Metastatic Lung Carcinoma in the Adrenal Gland (tissue), 1 donor: ENCODE measurements around a stretch of chr2.

DNA sequence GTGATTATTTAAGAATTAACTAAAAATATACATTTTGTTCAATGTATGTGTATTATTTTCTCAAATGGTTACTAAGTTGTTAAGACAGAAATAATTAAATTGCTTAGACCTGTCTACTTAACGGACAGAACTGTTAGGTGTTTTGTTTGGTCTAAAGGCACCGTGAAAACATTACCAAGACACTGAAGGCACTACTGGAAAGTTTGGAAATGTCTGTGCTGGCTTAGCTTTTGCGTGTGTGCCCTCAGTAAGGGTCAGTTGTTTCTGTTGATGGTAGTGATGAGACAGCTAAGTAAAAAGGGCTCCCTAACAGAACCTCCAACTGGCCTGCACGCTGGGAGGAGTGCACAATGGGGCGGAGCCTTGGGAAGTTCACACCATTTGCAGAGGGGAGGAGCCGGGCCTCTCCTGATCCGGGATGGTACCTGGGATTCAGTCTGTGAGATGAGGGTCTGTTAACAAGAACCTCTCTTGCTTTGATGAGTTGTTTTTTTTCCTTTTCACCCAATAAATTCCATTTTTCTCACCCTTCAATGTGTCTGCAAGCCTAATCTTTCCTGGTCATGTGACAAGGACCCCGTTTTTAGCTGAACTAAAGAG lies 368.6 kb downstream of the PARD3B start:
- PRO-cap, result no peak

DNA sequence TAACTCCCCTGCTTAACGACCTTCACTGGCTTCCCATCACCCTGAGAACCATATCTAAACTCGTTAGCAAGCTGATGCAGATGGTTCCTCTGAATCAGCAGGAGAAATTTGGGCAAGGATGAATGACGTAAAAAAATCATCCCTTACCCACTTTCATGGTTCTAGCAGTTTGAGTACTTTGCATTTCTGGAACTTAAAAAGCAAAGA lies 422.1 kb downstream of the PARD3B start:
- PRO-cap, result no peak

GRCh38 chr2:205076630-205077570 lies 531.6 kb downstream of the PARD3B start:
- PRO-cap, result no peak

- PRO-cap, result no peak
These were observed 307.1 kb upstream of the NRP2 start for GRCh38 chr2:205375123-205375729.

DNA sequence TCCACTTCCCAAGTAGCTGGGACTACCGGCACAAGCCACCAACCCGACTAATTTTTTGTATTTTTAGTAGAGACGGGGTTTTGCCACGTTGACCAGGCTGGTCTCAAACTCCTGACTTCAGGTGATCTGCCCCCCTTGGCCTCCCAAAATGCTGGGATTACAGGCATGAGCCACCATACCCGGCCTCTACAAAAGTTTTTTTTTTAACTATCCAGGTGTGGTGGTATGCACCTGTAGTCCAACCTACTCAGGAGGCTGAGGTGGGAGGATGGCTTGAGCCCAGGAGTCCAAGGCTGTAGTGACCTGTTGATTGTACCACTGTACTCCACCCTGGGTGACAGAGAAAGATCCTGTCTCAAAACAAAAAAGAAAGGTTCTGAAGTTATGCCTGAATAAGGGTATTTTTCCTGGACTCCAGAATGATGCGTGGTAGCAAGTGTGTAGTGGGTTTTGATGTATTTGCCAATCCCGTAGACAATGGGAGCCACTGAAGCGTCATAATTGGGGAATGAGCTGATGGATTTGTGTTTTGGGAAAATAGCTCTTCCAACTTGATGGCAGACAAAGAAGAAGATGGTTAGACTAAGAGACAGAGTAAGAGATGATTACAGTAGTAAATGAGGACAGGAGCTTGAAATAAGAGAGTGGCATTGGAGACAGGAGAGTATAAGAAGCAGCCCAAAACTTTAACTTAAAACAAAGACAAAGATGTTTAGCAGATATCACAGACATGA lies 238.0 kb upstream of the NRP2 start:
- PRO-cap, result no peak

DNA sequence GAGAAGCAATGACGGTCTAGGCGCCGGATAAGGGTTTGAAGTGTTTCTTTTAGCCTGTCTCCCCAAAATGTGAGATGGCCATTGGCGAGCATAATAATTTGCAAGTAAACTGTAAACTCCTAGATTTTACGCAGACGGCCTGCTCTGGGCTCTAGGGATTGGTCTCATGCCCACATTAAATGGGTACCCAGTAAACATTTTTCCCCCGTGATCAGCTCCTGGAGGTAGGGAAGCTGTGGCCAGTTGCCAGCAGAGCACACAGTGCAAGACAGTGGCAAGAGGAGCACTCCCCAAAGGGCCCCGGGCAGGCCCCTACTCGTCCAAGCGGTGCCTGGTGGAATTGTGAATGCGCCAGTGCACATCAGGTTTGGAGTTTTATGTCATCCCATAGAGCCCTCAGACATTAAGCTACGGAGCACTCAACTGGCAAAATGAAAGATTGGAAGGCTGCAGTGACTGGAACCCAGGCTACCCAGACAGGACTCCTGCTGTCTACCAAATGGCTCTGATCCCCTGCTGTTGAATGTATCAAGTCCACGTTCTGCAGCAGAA lies 5.0 kb downstream of the NRP2 start:
- PRO-cap, result no peak

DNA sequence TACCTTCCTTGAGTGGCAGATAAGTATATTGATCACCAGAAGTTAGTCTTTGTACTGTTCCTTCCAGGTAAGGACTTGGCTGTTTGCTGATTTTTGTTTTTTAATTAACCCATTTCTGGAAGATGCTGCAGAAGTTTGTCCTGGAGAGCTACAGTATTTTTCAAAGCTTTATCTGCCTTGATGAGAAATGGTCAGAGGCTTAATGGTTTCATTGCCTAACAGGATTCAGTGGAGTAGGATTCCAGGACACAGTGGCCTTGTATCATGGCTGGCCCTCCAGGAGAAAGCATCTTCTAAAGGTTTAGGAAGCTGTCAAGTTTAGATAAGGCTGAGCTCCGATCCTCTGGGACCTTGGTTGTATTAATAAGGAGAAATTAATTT lies 6.0 kb downstream of the NRP2 start:
- PRO-cap, result no peak

- PRO-cap, result no peak
These were observed 14.9 kb downstream of the NRP2 start for GRCh38 chr2:205696802-205697920.

- PRO-cap, result no peak
These were observed 16.6 kb downstream of the NRP2 start for GRCh38 chr2:205698851-205699309.

GRCh38 chr2:205700099-205700600 lies 17.8 kb downstream of the NRP2 start:
- PRO-cap, result no peak

DNA sequence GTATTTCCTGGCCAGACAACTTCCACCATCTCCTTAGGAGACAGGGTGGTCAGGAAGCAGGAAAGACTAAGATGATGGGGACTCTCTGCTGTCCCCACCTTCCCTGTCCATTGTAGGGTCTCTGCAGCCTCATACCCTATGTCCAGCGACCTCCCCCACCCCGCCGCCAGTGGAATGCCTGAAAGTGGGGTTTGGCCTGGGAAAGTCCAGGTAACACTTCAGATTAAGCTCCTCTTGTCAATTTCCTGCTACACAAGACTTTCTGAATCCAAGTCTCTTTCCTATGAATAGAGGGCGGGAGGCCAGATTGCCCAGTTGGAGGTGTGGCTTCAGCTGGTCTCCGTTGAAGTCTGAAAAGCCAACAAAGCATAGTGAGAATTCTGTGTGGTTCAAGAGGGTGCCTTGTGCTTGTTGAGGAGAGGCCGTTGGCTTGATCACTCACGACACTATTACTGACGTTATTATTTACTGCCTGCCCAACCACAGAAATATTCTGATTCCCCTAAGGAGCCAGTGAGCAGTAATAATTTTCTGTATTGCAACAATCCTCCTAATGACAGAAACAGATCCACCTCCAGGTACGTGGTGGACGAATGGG lies 21.7 kb downstream of the NRP2 start:
- PRO-cap, result no peak

- PRO-cap, result no peak
These were observed 25.7 kb downstream of the NRP2 start for GRCh38 chr2:205707654-205708808.

DNA sequence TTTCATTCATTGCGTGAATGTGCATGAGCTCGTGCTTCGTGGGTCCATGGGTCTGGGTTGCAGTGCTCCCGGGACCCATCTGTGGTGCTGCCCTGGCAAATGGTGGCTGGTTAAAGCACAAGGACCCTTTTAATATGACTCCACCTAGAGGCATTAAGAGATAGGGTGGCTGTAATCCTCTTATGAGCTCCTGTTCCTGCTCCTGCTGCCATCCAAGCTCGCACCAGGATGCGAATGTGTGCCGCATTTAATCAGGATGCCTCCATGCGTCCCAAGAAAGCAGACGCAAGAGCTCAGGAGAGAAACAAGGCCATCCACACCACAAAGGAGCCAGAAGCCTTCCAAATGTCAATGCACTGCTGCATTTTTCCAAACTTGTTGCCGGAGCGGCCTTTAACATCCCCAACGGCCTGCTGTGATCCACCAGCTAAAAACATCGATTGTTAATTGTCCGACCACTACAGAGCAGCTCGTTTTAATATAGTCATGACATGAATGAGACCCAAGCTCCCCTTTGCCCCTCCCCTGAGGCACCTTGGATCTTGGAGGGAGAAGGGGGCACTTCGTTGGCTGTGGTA lies 39.2 kb downstream of the NRP2 start:
- PRO-cap, result no peak

DNA sequence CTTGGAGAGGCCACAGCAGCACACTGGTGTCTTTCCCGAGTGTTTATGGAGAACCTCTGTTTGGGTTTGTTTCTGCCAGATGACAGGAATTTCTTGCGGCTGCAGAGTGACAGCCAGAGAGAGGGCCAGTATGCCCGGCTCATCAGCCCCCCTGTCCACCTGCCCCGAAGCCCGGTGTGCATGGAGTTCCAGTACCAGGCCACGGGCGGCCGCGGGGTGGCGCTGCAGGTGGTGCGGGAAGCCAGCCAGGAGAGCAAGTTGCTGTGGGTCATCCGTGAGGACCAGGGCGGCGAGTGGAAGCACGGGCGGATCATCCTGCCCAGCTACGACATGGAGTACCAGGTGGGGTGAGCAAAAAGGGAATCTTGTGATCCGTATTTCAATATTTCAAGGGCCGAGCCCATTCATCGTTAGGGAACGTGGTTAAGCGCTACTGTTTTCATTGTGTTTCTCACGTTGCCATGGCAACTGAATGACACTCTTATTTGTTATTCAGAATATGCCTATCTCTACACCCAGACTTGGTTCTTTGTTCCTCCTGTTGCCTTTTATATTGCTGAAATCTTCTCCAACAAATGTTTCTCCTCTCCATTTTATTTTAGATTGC lies 81.4 kb downstream of the NRP2 start:
- PRO-cap, result no peak

- PRO-cap, result no peak
These were observed 155.7 kb downstream of the INO80D start for GRCh38 chr2:205930270-205930601.

DNA sequence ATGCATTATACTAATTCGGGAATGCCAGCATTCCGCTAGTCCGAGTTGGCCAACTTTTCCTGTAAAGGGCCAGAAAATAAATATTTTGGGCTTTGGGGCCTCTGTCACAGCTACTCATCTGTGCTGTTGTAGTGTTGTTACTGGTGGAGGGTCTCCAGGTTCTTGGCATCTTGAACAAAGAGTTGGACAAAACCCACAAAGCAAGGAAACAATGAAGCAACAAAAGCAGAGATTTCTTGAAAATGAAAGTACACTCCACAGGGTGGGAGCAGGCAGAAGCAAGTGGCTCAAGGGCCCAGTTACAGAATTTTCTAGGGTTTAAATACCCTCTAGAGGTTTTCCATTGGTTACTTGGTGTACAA lies 154.9 kb downstream of the INO80D start:
- PRO-cap, result no peak

GRCh38 chr2:206084210-206084774 lies 1.7 kb downstream of the INO80D start:
- PRO-cap, result bidirectional peak, plus-strand start at chr2:206084554, minus-strand start at chr2:206084557; bidirectional peak, plus-strand start at chr2:206084627, minus-strand start at chr2:206084657

GRCh38 chr2:206158856-206159238 lies 397 bp downstream of the NDUFS1 start:
- PRO-cap, result no peak

DNA sequence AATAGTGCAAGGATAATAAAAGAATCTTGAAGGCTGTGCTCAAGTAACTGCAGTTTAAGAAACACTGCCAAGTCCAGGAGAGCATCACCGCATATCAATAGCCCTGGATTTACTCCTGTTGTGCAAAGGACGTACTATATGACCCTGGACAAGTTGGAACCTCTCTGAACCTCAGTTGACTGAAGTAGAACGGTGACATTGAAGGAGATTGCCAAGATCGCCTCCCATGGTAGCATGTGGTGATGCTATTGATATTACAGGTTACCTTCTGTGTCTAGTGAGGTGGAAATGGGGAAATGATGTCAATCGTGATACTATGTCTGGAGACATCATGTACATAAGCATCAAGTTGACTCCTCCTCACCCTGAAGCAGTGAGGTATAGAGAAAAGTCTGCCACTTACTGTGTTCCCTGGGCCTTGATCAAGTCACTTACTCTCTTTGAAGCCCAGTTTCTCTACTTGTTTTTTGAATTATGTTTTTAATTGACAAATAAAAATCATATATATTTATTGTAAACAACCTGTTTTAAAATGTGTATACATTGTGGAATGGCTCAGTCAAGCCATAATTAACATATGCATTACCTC lies 93.9 kb downstream of the KLF7 start:
- PRO-cap, result no peak

DNA sequence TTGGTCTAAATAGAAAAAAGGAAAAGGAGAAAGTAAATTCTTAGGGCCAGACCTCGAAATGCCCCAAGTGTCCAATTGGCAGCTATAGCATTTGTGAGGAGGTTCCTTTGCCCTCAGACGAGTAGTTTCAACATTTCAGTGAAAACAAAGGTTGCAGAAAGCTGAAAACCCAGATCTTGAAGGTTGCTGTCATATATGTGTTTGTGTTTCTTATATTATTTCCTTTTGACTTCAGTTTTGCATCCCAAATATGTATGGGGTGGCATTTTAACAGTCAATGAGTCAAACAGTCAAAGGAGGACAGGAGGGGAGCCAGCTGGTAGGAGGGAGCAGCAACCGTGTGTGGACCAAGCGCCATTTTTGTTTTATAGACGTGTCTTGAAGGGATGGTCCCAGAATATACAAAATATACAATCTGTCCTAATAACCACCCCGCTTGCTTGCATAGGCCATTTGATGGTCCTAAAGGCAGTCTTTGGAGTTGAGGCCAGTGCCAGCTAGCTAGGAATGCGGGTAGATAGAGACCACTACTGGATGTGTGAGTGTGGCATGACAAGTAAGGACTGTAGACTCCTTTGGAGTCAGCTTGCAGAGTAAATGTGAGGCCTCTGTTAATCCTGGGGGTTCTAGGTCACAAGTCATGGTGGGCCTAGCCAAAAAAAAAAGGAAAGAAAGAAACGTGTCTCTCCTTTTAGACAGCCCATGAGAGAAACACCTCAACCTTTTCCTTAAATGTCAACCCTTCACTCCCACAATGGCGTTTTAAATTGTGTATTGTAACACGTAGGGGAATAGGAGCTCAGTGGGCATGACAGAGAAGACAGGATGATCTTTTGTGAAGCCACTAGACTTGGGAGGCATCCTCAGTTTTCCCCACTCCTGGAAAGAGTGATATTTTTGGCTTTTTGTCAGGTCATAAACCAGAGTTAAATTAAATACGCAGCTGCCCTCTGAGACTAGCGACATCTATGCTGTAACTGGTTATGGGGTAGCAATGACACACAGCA lies 86.3 kb downstream of the KLF7 start:
- PRO-cap, result no peak